Bronchial lymph node (tissue), 1 donor: ENCODE results near the gene USP25.

- PRO-cap = unidirectional peak, minus-strand start at chr21:6499245
Measured at GRCh38 chr21:6499048-6499440, 4022.3 kb upstream of the TPTE start.

- PRO-cap = no peak
Measured at GRCh38 chr21:7753377-7753719, 2768.0 kb upstream of the TPTE start.

DNA sequence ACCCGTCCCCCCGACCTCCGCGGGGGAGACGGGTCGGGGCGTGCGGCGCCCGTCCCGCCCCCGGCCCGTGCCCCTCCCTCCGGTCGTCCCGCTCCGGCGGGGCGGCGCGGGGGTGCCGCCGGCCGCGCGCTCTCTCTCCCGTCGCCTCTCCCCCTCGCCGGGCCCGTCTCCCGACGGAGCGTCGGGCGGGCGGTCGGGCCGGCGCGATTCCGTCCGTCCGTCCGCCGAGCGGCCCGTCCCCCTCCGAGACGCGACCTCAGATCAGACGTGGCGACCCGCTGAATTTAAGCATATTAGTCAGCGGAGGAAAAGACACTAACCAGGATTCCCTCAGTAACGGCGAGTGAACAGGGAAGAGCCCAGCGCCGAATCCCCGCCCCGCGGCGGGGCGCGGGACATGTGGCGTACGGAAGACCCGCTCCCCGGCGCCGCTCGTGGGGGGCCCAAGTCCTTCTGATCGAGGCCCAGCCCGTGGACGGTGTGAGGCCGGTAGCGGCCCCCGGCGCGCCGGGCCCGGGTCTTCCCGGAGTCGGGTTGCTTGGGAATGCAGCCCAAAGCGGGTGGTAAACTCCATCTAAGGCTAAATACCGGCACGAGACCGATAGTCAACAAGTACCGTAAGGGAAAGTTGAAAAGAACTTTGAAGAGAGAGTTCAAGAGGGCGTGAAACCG is 2263.4 kb upstream of the TPTE start:
- PRO-cap = unidirectional peak, plus-strand start at position 250 of the sequence

GRCh38 chr21:8849830-8850330 is 1671.5 kb upstream of the TPTE start:
- PRO-cap = no peak

DNA sequence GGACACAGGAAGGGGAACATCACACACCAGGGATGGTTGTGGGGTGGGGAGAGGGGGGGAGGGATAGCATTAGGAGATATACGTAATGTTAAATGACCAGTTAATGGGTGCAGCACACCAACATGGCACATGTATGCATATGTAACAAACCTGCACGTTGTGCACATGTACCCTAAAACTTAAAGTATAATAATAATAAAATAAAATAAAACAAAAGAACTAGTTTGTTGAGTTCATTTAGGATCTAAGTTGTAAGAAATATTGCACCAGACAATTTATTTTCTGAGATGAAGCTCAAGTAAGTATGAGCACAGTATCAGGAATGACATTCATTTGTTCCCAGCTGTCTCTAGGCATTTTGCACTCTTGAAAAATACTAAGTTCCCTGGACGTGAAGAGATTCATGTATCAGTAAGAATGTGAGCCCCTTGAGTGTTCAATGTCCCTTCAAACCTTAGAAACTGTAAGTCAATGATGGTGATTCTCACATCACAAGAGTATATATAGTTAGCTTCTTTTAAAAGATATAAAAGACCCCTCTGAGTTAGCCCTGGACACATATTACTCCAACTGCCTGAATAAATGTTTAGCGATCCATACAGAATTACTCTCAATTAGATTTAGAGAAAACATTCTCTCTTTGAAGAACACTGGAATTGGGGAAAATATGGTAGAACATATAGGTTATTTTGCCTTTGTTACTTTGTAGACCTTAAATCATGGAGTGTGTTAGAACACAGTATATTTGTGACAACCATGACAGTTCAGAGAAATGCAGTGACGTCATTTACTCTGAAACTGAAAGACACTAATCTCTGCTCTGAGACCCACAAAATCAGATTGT is 1519.1 kb upstream of the TPTE start:
- PRO-cap = no peak

- PRO-cap = no peak
Measured at GRCh38 chr21:9042836-9043559, 1478.4 kb upstream of the TPTE start.

- PRO-cap = unidirectional peak, plus-strand start at chr21:13360394; unidirectional peak, minus-strand start at chr21:13360459
Measured at GRCh38 chr21:13360251-13360754, 249.3 kb upstream of the POTED start.

DNA sequence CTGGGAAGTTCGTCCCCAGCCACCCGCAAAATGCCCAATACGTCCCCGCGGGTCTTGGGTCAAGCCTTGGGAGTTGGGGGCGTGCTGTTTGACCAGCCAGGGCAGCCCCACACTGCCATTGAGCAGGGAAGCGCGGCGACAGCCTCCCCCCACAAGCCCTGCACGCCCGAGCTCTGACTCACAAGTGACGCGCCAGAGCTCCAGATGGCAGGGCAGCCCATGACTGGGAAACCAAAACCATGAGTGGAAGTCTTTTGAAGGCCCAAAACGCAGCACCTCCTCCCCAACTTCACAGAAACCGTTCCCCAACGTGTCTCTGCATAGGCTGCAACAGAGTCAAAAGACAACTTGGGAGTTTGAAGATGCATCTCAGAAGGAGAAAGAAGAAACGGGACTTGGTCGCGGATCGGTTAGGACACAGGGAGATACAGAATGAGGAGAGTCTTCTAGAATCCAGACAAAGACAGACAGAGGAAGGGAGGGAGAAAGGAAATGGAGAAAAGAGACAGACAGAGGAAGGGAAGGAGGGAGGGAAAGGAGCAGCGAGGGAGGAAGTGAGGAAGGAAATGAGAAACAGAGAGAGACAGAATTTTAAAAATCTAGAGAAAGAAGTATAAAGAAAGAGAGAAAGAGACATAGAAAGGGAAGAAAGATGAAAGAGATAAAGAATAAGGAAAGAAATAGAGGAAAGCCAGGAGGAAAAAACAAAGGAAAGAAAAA is 134.1 kb downstream of the LIPI start:
- PRO-cap = no peak

DNA sequence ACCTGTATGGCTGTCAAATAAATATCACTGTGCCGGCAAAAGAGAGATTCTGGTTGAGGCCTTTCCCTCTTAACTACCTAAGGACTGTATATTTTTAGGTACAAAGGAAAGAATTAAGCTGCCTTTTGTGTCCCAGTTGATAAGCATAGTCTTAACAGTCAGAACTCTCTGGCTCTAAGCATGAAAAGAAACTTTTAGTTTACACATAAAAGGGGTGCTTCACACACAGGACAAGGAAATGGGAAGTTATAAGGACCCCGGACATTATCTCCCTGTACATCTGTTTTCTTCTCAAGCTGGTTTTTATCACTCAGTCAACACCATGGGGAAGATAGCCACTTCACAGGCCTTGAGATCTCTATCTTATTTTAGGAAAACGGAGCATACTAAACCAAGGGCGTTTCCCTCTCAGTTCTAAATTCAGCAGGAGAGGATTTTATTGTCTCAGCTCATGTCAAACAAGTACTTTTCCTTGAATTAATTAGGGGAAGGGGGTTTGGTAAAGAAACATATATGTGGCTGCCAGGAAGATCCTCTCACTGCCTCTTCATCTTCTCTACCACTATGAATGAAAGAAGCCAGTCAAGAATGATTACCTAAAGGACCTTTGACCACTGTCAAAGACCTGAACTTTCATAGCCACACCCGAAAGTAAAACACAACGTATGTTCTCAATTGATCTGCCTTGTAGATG is 71.4 kb upstream of the HSPA13 start:
- PRO-cap = no peak

DNA sequence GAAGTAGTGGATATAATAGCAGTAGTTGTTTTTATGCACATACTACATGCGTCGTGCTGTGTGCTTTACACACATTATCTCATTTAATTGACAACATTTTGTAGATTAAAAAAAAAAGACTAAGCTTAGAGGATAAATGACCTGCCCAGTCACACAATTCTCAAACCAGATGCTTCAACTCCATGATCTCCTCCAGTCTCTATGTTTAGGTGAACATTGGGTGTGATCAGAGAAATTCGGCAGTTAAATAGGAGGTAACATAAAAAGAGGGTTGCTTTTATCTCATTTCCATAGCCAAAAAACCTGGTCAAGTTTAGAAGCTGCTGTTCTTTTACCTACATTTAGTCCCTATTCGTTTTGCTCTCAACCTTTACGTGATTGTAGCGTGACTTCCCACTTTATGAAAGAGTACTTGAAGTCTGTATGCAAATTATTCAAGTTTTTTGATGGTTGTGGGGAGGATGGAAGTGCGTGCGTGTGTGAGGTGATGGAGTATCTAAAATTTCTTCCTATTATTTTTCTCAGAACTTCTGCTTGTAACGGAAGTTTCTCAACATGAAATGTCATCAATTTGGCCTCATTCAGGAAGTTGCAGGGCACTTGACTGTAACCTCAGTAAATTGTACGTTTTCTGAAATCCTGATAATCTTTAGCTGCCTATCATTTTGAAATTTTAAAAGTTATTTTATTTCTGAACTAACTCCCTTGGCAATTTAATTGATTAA is 64.1 kb downstream of the SAMSN1 start:
- PRO-cap = unidirectional peak, minus-strand start at position 380 of the sequence; bidirectional peak, plus-strand start at position 580 of the sequence, minus-strand start at position 380 of the sequence

- PRO-cap = no peak
Measured at GRCh38 chr21:14511950-14512932, 33.9 kb downstream of the SAMSN1 start.

DNA sequence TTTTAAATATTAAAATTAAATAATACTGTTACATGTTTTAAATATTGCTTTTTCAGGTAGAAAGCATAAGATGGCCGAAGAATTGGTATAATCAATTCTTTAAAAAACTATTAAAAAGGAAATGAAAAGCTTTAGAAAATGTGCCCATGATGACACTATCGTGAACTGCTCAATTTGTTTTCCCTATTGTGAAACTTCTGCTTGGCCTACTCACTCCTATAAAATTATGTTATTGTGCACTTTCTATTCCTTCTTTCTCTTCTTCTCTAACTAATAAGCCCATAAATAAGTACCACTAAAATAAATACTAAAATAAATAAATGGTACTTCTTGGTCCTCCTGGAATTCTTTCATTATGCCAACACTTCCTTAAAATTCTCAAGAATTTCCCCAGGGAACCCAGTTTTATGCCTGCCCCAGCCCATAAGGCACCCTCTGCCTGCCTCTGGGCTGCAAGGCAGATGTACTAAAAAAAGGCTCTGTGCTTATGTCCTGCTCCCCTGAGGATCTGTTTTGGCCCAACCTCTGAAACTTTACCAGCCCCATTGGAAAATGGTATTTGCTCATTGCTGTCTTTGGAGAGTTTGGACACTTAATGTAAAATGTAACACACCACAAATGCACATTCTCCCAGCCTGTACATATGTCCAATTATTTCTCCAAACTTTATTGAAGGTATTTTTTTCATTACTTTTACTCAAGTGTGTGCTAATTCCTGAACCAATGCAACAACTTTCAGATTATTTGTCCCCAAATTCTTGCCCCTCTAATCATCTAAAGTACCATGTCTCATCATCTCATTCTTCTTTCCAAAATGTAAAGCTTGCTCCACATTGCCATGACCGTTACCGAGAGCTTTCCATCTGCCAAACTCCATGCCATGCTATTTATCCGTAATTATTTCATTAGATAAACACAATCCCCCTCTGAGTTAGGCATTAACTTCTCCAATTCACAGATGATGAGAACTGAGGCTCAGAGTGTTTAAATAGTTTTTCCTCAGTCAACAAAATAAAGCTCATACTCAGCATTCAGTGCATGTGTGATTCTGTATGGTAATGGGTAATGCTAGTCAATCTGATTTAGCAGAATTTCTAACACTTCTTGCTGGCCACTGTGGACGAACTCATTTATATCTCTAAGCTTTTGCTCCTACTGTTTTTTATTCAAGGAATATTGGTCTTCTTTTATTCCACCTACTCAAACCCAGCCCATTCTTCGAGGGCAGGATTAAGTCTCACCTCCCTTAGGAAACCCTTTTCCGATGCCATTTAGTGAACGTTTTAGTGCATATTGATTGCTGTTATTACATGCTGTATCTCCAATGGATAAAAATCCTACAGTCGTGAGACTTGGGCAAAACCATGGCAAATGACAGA is 17.6 kb downstream of the SAMSN1 start:
- PRO-cap = no peak

DNA sequence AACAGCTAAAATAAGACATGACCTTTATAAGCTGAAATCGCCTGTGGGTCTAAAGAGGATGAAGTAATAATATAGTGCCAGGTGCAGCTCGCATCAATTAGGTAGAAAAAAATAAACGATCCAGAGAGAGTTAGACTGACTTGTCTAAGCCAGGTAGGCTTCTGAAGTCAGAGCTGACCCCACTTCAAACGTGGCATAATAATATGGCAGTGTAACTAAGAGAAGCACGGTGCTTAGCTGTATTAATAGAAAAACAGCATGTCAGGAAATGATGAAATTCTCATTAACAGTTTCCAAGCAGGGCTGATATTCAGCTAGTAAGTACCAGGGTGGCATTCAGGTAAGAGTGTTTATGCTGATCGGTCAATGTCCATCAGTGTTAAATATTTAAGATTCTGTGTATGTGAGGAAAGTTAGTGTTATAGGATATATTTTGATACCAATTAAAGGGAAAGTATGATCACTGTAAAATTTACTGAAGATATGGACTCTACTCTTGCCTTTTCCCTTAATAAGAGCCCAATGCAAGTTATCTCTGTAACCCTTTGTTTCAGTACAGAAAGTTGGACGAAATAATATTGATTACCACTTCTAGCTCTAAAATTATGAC is 145.9 kb upstream of the SAMSN1 start:
- PRO-cap = no peak

DNA sequence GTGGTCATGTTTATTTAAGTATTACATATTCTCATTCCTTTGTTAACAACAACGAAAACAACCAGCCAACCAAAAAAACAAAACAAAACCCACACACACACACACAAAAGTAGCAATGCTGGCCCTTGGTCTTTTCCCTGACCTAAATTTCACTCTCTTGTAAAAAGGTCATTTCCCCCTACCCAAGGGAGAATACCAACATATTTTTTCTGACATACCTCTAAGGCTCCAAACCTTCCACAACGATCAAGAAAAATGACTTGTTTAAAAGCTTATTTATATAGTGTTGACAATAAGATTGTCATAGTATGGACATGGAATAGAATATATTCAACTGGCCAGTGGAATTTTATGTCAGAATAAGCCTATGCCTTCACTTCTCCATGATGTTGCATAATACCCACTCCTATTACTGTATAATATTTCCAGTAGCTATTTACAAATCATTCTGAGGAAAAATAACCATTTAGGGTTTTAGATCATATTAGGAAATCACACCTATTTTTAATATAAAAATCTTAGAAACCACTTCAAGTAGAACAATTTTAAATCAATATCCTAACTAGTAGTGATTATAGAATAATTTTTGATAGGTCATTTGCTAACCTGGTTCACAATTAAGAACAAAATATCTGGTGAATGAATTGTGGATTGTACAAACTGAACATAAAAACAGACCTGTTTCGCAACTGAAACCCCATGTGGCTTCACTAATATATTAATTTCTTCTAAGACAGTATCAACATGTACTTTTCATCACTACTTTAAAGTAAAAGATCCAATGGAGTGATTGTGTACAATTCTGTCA is 102.3 kb downstream of the NRIP1 start:
- PRO-cap = no peak

GRCh38 chr21:15028891-15029658 is 35.7 kb downstream of the NRIP1 start:
- PRO-cap = no peak

GRCh38 chr21:15045633-15046464 is 19.0 kb downstream of the NRIP1 start:
- PRO-cap = no peak

DNA sequence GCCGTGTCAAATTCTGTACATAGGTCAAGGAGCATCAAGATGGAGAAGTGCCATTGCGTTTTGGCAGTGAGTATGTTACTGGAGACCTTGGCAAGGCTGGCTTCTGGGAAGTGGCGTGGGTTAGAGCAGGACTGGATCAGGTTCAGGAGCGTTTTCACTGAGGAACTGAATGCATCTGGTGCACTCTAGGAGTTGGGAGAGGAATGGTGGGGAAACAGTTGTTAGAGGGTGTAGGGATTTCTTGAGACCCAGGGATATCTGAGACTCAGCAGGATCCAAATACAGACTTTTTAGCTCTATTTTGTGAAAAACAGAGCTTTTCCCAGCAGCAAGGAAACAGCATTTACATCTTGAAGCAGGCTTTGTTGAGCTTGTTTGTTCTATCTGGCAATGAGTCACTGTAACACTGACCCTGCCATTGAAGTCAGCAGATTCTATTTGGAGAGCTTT is 56.8 kb upstream of the NRIP1 start:
- PRO-cap = no peak

- PRO-cap = no peak
Measured at GRCh38 chr21:15224317-15224989, 159.7 kb upstream of the NRIP1 start.

GRCh38 chr21:15729890-15730815 is at the start of gene USP25:
Gene USP25 (plus strand): TSS chr21:15729982.
- PRO-cap = bidirectional peak, plus-strand start at chr21:15729982, minus-strand start at chr21:15729710; bidirectional peak, plus-strand start at chr21:15730677, minus-strand start at chr21:15730406

DNA sequence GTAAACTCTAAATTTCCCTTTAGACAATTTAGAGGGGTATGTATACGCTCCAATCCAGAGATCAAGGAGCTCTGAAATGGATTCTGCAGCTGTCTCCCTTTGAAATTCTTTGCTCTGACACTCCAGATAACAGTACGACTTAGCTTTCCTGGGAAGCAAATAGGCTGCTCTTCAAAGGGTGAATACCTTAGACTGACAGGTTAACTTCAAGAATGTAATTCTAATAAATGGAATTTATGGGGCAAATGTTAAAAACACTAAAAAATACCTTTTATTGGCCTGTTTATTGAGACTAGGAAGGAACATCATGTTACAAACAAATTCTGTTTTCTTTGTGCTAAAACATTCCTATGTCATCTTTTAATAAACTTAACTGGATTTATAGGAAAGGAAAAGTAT is 357.2 kb downstream of the USP25 start:
- PRO-cap = no peak